A172 (cell line): ENCODE measurements around the genes DPYSL3, SPINK1, MARCOL and SPINK7.

GRCh38 chr5:143409726-143410291, 6.3 kb upstream of the NR3C1 start:
- RAMPAGE, long total RNA = no peak

- RAMPAGE, long total RNA = no peak
These were observed 157.7 kb upstream of the NR3C1 start for GRCh38 chr5:143561177-143561544.

DNA sequence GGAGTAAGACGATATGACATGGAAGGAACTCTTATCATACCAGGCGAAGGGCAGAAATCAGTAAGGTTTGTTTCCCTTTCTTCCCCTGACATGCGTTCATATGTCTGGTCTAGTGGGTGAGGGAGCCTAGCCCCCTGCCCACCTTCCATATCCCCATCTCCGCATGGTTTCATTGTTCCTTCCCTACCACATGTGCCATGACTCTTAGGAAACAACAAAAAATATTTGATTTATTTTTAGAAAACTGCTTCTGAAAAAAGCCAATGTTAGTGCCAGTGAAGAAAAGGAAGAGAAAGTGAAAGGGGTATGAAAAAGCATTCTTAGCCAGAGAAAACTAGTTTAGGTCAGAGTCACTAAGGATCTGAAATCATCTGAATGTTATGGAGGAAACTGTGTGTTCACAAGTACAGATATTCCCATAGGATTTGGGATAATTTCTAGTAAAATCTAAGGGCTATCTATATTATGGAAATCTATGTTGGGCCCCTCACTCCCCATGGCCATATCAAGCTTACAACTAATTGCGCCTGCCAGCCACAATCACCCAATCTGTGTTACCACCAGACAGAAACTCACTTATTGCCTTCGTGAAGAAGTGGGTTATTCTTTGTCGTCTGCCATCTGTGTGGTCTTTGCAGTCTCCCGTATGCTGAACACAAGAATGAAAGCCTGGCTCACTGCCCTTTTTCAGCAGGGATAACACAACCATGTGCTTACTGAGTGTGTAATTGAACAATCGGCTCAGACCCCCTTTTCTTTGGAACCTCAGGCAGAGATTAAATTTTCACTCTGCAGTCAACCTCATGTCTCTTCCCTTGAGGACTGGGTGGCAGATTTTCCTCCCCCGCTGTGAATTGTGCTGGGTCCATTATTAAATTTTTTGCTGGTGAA, 19.8 kb upstream of the HMHB1 start:
- RAMPAGE, long total RNA = no peak

DNA sequence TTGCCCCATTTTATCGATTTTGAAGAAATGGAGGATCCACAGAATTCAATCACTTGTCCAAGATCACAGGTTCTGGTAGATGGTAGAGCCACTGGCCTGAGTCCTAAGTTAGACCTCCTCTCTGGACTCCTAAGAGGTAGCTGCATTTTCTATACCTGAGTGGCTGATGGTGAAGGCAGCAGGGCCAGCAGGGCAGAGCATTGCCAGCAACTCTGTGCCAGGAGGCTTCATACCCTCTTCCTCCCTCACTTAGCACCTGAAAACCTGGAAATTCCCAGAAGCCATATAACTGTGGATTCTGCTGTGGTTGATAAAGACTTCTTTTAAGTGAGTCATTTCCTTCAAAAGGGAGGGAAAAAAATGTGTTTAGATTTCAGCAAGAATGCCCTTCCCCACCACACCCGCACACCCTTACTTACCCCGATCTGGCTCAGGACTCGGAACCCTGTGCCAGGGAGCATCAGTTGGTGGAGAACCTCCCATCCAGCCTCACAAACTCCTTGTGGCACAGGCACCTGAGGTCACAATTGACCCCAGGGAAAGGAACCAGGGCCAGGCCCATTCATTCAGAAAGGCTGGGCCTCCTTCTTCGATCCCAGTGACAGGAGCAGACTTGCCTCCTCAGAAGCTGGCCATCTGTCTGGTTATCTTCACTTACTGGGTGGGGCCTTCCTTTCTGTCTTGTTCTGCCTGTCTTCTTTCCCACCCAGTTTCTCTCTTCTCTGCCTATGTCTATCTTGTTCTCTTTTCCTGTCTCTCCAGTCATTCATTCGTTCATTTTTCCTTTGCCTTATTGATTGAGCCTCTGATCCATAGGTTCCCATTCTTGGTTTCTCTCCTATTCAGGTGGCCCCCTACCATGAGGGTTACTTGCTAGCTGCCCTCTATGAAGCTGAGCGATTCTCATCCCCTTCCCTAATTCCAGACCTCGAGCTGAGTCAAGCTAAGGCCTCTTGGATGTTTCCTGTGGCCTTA, 62.6 kb downstream of the PLAC8L1 start:
- RAMPAGE, long total RNA = no peak

GRCh38 chr5:146071059-146071831, 34.1 kb downstream of the PLAC8L1 start:
- RAMPAGE, long total RNA = no peak

DNA sequence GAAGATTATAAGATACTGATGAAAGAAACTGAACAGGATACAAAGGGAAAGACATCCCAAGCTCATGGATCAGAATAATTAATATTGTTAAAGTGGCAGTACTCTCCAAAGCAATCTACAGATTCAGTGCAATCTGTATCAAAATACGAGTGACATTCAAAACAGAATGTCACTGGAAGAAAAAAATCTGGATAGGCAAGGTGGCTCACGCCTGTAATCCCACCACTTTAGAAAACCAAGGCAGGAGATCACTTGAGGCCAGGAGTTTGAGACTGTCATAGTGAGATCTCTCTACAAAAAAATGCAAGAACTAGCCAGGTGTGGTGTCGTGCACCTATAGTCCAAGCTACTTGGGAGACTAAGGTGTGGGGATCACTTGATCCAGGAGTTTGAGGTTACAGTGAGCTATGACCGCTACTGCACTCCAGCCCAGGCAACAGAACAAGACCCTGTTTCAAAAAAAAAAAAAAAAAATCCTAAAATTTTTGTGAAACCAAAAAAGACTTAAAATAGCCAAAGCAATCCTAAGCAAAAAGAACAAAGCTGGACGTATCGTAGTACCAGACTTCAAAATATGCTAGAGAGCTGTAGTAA, 28.6 kb downstream of the GPR151 start:
- RAMPAGE, long total RNA = no peak

DNA sequence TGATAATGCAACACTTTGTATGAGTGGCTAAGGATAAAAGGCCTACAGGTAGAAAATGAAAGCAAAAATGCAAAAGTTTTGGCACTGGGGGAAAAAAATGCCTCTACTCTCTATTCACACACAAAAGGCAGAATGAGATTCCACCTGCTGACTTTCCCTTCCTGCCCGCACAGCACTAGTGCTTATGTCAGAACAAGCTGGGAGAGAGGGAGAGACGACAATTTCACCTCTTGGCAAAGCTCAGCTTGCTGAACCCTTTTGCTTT, 1.6 kb downstream of the PPP2R2B start:
- RAMPAGE, long total RNA = no peak

DNA sequence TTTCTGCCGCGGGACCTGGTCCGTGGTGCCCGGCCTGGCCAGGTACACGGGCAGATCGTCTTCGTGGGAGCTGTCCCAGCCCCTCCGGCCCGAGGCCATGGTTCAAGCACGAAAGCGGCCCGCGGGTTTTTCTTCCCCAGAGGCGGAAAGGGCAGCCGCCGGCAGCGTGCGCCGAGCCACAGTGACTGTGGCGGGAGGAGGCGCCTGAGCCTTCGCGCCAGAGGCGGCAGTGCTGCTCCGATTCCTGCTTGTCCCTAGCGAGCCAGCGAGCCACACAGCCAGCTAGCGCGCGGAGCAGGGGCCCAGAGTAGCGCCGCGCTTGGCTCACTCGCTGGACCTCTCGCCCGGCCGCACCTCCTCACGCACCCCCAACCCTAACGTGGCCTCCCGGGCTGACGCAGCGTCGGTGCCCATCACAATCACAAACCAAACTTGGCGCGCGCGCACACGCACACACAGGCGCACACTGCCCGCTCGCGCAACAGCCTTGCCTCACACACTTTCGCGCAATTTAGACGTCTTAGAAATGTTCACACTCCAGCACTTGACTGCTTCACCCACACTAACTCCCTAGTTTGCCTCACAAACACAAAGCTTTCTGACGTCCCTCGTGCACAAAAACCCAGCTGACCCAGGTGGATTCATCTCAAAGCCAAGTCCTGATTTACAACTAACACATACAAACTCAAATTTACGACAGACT, at the start of gene DPYSL3:
Gene DPYSL3, minus strand, starts transcription at position 309 of the 703 bp plus-strand sequence.
- RAMPAGE, long total RNA = start-site peak on the minus strand centred at position 179 of the sequence, 12 bp wide, 24 and 42 reads in 2 replicates; start-site peak on the minus strand centred at position 341 of the sequence, 130 bp wide, 93 and 188 reads in 2 replicates

- RAMPAGE, long total RNA = no peak
These were observed 13.0 kb downstream of the SPINK1 start for GRCh38 chr5:147818364-147818893.

- RAMPAGE, long total RNA = no peak
These were observed at the start of gene SPINK1 for GRCh38 chr5:147831362-147832011. Gene SPINK1 (minus strand): TSS chr5:147831671.

GRCh38 chr5:148071880-148072717, 8.3 kb downstream of the SPINK5 start:
- RAMPAGE, long total RNA = no peak

GRCh38 chr5:148114310-148114602, 50.5 kb downstream of the SPINK5 start:
- RAMPAGE, long total RNA = no peak

GRCh38 chr5:148118678-148119173, 49.6 kb upstream of the SPINK14 start:
- RAMPAGE, long total RNA = no peak

GRCh38 chr5:148238250-148238697, at the start of gene MARCOL:
Gene MARCOL (plus strand): TSS chr5:148238525.
- RAMPAGE, long total RNA = no peak

GRCh38 chr5:148312345-148312605, at the start of gene SPINK7:
Gene SPINK7 (plus strand): TSS chr5:148312423.
- RAMPAGE, long total RNA = no peak

DNA sequence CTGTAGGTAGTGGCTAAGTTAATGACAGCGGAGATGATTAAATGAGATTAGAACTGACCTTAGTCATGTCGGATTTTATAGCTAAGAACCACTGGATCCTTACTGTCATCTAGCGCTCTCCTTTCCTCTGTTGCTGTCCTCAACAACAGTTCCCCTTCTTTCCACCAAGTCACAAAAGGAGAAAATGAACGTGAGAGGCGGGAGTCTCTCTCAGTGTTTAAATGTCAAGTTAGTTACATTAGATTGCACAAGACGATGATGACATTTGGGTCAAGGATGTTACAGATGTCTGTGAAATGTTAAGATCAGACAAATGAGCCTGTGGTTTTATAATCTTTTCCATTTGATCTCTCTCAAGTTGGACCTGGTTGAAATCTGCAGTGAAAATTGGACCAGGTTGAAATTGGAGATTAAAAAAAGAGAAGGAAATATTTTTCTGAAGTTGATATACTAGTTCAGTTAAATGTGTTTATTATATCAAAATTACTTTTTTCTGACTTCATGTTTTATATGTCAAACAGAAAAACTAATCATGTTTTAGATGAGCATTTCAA, 53.5 kb downstream of the FBXO38 start:
- RAMPAGE, long total RNA = no peak

DNA sequence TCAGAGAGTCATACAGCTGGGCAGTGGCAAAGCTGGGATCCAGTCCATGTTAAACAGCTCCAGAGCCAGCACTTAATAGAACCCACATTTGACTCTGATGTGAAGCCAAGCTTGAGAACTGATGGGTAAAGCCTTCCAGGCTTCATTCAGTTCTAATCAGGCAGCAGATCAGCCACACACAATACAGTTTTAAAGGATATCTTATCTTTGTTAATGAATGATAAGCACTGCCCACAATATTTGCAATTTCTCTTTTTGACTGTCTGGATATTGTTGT, 31.2 kb upstream of the HTR4 start:
- RAMPAGE, long total RNA = no peak

DNA sequence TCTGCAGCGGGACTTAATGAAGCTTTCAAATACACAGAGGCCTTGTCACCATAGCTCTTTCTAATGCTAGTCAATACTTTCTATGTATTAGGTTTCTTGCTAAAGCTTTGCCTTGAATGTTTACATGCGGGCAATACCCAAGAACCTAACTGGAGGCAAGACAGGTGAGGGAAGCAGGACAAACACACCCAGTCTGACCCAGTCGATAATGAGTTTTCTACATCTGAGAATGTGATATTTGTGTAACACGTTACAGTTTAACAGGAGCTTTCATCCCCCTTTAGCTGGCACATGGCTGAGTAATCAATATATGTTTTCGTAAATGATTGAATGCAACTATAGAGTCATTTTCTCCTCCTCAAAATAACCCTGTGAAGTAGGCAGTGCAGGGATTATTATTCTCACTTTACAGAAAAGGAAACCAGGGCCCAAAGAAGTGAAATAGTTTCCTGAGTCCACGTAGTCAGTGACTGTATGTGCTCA, 84.7 kb upstream of the HTR4 start:
- RAMPAGE, long total RNA = no peak

DNA sequence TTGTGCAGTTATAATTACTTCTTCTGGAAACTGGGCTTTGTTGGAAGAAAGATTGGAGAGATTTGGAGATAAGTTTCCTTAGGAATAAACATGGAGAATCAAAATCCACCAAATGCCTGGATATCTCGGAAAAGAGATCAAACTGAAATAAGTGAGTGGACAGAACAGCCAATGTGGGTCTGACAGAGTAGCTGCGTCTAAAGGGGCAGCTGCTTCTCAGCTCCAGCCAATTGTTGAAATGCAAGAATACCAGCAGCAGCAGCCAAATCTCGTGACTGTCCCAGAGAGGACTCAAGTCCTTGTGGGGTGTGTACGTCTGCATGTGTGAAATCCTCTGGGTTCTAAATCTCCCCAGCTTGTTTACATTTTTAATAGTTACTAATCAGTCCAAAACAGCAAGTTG, 85.6 kb upstream of the ADRB2 start:
- RAMPAGE, long total RNA = no peak

DNA sequence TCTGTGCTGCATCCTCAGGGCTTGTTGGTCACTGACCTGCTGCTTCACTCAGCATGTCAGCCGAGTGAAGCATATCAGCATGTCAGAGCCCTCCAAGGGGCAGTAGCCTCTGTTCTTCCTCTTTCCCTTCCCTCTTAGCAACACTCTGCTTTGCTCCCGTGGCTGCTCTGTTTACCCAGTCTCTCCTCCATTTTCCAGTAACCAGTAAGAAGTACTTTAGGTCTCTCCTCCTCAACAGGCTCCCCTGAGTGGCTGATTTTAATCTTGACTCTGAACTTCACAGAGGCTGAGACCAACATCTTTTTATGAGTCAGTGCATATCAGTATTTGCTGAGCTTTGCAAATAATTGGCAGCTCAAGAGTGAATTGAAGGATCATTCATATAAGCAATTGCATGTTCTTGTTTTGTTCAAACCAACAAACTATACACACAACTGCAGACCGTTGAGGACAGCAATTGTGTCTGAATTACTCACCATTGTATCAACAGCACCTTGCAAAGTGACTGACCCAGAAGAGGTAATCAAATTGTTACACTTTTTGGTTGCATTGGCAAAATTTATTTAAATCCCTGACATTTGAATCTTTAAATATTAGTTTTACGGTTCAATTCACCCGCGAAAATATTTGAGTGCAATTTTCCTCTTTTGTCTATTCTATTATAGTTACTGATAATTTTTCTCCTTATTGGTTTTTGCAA, 18.4 kb upstream of the ADRB2 start:
- RAMPAGE, long total RNA = no peak